Subcutaneous adipose tissue (tissue), 3 donors: ENCODE measurements around a stretch of chr9.

DNA sequence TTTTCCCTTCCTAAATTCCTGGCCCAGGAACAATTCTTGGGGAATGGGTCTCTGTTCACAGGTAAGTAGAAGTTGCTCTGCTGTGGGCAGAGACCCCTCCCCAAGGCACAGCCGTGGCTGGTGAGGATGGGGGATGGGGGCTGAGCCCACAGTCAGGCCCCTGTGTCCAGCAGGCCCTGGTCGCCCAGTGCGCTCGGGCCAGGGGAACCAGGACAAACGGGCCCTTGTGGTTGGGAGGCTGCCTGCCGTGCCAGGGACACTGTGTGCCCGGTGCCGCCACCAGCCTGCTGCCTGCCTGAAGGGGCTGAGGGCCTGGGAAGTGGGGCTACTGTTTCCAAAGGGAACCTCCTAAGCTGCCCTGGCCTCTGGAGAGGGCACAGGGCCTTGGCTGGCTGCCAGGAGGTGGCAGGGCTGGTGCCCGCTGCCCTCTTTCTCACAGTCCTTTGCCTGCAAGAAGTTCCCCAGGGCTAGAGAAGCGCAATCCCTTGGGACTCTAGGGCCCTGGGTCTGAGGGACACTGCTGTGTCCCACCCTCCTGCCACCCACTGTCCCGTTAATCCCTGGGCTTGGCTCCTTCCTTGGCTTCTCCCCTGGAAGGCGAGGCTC, 16.8 kb upstream of the RALGDS start:
- PRO-cap: no peak
- RAMPAGE, long total RNA, 3 experiments: no peak in any of the 3 experiments

DNA sequence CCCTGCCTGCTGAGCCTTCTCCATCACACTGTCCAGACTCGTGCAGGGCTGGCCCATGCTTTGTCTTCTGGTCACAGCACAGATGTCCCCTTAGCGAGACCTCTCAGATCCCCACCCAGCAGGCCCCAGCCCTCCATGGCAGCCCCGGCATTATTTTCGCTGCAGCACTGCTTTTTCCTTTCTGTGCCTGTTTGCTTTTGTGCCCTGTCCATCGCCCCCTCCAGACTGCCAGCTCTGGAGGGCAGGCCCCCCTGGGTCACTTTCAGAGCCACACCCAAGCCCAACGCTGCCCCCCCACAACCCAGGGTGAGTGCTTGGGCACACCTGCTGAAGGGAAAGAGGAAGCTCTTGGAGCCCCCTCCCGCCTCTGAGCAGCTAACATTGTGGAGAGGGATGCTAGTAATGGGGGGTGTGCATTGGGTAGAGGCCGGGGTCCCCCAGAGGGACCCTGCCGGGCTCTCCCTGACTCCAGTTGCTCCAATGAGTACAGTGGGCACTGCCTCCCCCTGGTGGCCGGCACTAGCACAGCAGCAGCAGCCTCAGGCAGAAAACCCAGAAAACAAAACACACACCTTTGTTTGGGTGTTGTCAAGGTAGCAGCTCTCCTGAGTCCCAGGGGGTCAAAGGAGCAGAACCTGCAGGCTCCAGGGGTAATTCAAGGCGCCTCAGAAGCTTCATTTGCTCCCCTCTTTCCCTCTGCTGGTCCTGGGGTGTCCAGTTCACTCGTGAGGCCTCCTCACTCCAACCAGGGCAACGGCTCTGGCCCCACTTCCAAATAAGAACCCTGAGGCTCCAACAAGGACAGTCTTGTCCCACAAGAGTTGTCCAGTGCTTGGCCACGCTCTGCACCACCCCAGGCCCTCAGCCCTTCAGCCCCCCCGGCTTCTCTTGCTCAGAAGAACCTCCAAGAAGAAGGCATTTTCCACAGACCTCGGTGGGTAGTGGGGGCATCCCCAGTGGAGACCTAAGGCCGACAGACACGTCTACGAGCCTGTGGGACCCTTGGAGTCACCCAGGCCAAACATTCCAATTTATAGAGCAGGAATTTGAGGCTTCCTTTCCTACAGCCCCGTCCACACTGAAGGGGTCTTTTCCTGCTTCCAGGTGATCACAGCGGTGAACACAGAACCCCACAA, 16.2 kb downstream of the GBGT1 start:
- PRO-cap: no peak
- RAMPAGE, long total RNA, 3 experiments: no peak in any of the 3 experiments

DNA sequence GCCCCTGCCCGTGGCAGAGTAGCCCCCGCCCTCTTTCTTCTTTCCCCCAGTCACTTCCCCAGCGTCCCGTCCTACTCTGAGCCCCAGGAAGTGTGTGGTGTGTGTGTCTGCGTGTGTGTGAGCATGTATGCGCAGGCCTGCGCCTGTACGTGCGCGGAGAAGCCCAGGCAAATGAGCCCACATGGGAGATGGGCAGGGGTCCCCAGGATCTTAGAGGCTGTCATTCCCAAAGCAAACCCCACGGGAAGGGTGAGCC, 15.3 kb downstream of the GBGT1 start:
- PRO-cap: unidirectional peak, minus-strand start at position 92 of the sequence
- RAMPAGE, long total RNA, 3 experiments: no peak in any of the 3 experiments

DNA sequence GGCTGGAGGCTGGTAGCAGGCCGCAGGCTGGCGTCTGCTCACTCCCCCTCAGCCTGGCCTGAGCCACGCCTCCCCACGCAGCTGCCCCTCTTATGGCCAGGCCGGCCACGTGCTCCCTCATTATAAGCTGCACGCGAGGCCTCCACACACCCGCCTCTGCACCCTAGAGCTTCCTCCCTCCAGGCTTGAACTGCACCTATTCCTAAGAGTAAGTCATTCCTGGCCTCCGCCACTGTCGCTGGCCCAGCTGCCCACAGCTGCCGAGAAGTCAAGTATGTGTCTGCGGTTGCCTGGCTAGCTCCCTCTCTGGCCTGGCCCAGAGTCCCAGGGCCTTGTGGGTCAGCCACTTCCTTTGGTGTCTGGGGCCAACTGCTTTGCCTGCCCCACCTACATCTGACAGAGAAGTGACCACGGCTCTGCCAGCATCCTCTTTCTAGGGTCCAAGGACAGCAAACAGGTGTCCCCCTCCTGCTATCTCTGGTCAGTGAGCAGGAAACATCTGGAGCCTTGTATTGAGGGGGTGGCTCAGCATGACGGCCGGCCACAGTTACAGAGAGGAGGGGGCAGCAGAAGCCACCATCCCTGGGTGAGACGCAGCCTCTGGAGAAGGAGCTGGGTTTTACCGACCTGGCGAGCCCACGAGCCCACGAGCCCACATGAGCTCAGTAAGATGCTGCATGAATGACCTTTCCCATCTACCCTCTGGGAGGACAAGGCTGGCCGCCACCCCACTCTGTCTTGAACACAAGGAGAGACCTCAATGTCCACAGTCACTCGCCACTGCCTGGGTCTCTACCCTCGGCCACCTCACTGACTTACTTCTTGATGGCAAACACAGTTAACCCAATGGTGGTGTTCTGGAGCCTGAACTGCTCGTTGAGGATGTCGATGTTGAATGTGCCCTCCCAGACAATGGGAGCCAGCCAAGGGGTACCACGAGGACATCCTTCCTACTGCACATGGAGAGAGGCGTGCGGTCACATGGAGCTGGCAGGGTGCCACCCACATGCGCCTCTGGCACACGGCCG, 47.9 kb upstream of the OBP2B start:
- PRO-cap: no peak
- RAMPAGE, long total RNA, 3 experiments: no peak in any of the 3 experiments

- PRO-cap: bidirectional peak, plus-strand start at chr9:133275318, minus-strand start at chr9:133275189
- RAMPAGE, long total RNA, 3 experiments: start-site peak on the minus strand in 2 of 3 experiments, at chr9:133275195-133275225 at its widest, 5 to 7 reads per replicate
Measured at GRCh38 chr9:133275131-133275378, 60.9 kb downstream of the SURF6 start.

DNA sequence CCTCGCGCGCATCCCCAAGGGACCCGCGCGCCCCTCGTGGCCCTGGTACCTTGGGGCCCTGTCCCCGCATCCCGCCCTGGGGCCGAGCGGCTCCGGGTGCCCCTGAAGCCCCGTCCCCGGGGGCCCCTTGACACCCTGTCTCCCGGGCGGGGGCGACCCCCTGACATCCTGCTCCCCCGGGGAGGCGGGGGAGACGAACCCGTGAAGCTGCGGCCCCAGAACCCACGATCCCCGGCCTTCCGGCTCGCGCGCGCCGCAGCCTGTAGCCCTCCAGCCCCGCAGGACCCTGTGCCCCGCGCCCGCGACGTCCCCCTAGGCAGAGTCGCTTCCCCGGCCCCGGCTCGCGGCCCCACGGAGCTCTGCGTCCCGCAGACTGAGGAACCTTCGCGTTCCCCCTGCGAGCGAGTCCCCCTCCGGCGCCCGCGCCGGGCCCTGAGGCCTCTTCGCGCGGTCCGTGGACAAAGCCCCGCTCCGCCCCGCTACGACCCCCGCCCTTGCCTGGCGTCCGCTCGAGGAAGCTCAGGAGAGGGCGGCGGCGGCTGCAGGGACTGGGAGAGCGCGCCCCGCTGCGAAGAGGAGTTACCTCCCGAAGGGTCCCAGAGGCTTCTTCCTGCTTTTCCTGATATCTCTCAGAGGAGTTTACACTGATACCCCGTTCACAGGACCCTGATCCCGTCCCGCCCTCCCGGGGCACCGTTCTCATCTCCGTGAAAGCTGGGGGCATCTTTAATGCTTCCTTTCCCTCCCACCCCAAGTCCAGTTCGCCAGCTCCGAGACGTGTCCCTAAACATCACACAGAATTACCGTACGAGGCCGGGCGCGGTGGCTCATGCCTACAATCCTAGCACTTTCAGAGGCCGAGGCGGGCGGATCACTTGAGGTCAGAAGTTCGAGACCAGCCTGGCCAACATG, 60.4 kb downstream of the SURF6 start:
- PRO-cap: no peak
- RAMPAGE, long total RNA, 3 experiments: no peak in any of the 3 experiments

GRCh38 chr9:133278591-133279183, 57.3 kb downstream of the SURF6 start:
- PRO-cap: no peak
- RAMPAGE, long total RNA, 3 experiments: no peak in any of the 3 experiments

DNA sequence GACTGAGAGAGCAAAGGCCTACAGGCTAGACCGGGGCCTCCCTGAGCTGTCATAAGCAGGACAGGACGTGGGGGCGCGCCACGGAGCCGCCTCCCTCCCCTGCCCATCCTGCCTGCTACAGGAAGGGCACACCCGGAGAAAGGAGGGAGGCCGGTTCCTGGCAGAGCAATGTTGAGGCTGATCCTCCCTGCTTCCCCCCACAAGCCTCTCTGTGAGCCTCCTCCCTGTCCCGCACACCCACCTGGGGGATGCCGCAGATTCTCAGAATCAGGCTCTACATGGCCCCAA, 9.0 kb upstream of the SLC2A6 start:
- PRO-cap: no peak
- RAMPAGE, long total RNA, 3 experiments: no peak in any of the 3 experiments

- PRO-cap: no peak
- RAMPAGE, long total RNA, 3 experiments: no peak in any of the 3 experiments
Measured at GRCh38 chr9:133514425-133514891, 10.3 kb downstream of the MYMK start.

GRCh38 chr9:133634027-133634638, 2.0 kb upstream of the DBH start:
- PRO-cap: no peak
- RAMPAGE, long total RNA, 3 experiments: no peak in any of the 3 experiments

GRCh38 chr9:133809012-133809241, 70.8 kb upstream of the SARDH start:
- PRO-cap: no peak
- RAMPAGE, long total RNA, 3 experiments: no peak in any of the 3 experiments

DNA sequence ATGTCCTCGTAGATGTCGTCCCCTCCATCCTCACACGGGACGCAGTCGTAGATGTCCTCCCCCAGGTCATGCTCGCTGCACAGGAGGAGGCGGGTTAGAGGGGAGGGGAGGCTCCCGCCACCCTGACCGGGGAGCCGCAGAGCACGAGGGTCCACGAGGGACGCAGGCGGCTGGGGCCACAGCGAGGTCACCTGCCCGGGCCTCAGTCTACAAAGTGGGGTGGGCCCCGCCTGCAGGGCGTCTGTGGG, 73.9 kb upstream of the SARDH start:
- PRO-cap: no peak
- RAMPAGE, long total RNA, 3 experiments: no peak in any of the 3 experiments

DNA sequence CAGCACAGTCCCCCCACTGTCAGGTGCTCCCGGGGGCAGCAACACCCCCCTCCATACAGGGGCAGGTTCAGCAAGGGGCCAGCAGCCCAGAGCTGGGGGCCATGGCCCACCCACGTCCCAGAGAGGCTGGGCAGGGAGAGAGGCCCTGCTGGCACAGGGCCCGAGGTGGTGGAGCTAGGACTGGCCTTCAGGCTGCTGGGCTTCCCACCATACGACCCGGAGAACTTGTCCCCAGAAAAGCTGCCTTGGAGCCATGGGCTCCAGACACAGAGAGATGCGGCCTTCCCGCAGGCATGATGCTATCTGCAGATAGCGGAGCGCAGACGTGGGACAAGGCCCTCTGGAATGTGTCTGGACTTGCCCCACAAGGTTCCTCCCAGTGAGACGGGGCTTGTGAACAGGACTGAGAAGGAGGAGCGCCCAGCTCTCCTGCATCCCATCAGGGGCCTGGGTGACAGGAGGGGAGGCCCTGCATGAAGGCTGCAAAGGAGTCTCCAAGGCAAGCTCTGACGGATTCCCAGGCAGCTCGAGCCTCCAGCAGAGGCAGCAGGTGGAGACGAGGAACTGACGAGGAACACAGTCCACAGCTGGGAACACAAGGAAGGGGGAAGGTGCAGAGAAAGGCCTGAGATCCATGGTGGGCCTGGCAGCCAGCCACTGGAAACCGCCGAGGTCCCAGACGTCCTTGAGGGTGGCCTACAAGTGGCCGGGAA, 111.0 kb downstream of the VAV2 start:
- PRO-cap: no peak
- RAMPAGE, long total RNA, 3 experiments: no peak in any of the 3 experiments

DNA sequence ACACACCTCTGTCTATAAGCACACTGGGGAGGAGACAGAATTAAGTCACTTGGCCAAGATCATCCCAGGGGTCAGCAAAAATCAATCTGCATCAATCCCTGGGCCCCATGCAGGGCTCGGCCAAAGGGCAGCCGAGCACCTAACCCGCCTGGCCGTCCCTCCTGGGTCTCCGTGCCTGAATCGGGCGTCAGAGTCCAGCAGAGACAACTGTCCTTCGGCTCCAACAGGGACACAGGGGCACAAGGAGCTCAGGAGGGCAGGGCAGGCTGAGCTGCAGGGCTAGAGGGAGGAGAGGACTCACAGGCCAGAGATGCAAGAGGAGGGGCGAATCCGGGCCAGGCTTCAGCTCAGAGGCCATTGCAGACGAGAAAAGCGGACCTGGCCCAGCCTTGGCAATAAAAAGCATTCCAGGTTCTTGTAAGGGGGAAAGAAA, 99.7 kb downstream of the VAV2 start:
- PRO-cap: no peak
- RAMPAGE, long total RNA, 3 experiments: no peak in any of the 3 experiments

DNA sequence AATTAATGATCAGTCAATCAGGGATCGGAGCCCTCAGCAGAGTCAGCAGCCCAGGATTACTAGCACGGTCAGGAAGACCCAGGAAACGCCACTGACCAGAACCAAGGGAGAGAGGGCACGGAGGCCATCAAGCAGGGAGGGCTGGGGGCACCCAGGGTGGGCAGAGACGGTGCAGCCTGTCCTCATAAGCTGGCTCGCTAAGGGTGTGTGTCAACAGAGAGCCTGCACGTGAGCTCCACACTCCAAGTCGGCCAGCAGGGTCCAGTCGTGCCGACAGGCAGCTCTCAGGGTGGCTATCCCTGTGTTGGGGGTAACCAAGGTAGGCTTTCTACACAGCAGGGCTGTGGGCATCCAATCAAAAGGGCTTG, 28.9 kb downstream of the VAV2 start:
- PRO-cap: no peak
- RAMPAGE, long total RNA, 3 experiments: no peak in any of the 3 experiments

DNA sequence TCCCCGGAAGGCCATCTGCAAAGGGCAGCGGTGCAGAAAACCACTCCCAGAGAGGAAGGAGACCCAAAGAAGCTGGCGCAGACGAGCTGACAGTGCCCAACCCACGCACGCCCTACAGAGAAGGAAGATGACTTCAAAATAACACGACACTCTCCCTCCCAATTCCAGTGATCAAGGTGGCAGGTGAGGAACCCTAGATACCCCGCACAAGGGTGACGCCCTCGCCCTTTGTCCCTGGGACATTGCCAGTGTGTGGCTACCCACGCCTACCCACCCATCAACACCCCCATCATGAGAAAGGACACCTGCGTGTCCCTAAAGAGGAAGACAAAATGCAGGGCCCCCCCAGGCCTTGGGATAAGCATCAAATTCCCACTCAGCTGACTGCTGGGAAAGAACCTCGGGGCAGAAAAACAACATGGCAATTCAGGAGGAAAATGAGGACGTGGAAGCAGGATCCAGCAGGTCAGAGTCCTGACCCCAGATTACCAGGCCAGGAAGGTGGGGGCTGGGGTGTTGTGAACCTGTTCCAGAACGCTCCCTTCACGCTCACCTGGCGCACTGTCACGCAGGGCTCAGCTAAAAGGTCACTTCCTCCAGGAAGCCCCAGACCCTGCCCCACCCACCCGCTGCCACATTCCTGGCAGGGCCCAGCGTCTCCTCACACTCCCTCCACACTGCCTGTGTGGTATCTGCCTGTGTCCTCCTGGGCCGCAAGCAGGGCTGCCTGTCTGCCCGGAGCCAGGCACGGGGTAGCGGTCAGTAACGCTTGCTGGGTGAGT, 18.4 kb downstream of the VAV2 start:
- PRO-cap: no peak
- RAMPAGE, long total RNA, 3 experiments: no peak in any of the 3 experiments

DNA sequence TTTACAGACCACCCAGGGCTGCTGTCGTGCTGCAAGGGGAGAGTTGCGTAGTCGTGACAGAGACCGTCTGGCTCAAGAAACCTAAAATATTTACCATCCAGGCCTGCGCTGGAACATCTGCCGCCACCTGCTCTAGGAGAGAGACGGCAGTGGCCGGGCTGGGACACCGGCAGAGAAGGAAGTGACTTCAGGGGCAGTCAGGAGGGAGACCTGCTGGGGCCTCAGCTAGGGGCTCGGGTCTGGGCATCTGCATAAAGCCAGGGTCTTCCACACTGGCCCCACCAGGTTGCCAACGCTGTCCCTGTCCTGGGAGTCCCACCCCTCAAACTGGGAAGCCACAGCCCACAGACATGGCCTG, 9.3 kb downstream of the VAV2 start:
- PRO-cap: no peak
- RAMPAGE, long total RNA, 3 experiments: no peak in any of the 3 experiments

DNA sequence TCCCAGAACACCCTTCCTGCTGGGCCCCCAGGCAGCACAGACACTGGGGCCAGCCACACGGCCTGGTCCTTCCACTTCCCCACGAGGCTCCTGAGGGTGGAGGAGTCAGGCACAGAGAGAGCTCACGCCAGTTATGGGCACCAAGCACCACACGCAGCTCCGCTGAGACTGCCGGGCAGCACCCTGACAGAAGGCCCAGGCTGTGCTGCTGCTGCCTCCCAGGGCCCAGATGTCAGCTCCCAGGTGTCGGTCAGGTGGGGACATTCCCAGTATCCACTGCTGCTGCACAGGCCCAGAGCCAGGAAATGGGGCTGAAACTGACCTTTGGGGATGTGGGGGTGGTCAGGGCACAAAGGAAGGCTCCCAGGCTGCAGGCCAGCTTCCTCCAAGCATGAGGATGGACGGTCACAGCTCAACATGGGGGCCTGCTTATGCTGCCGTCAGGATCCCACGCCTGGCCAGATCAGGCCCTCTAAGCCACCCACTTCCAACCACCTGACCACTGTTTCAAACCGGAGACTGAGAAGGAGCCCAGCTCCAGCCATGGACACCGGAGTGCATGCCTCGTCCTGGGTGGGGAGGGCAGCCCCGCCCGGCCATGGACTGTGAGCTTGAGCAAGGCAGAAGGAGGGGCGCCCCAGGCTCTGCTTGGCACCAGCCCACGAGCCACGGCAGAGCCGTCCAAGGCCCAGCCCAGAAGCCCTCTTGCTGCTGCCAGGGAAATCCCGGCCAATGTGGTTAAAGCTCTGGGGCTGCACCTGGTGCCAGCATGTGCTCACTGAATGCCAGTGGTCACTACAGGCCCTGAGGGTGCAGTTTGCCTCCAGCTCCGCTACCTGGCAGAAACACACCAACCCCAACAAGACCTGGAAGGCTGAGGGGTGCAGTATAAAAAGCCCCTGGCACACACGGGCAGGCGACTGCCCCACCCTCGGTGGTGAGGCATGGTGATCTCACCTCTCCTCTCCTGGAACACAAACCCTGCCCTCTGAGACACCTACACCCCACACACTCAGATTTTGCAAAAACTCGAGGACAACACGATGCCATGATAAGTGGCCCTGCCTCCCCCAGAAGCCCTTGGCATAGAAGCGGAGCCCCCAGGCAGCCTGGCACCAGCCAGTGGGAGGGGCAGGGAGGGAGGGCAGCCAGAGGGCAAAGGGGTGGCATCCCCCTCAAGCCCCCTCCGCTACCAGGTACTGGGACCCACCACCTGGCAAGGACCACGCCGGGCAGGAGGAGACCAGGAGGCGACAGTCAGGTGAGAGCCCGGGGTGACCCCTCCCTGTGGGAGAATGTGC, 11.9 kb downstream of the BRD3 start:
- PRO-cap: no peak
- RAMPAGE, long total RNA, 3 experiments: no peak in any of the 3 experiments

DNA sequence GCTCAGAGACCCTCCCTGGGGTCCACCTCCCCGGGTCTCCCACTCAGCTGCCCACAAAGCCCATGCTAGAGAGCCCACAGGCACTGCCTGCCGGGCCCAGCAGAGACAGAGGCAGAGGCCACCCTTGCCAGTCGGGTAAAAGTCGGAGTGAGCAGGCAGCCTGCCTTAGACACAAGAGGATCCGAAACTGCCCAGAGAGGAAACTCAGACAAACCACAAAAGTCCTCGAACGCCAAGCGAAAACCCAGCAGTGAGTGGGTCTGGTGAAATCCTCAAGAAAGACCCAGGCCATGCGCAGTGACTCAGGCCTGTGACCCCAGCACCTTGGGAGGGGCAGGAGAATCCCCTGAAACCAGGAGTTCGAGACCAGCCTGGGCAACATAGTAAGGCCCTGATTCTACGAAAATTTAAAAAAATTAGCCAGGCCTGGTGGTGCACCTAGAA, 7.8 kb downstream of the BRD3 start:
- PRO-cap: no peak
- RAMPAGE, long total RNA, 3 experiments: no peak in any of the 3 experiments

GRCh38 chr9:134135062-134136063, 519 bp upstream of the WDR5 start:
- PRO-cap: unidirectional peak, plus-strand start at chr9:134135403; bidirectional peak, plus-strand start at chr9:134135565, minus-strand start at chr9:134135548; bidirectional peak, plus-strand start at chr9:134136091, minus-strand start at chr9:134135982
- RAMPAGE, long total RNA, 3 experiments: start-site peak on the plus strand in 2 of 3 experiments, at chr9:134135367-134135424 at its widest, 14 to 22 reads per replicate